Measurements from ENCODE around the genes NCF4 and CYTH4.

DNA sequence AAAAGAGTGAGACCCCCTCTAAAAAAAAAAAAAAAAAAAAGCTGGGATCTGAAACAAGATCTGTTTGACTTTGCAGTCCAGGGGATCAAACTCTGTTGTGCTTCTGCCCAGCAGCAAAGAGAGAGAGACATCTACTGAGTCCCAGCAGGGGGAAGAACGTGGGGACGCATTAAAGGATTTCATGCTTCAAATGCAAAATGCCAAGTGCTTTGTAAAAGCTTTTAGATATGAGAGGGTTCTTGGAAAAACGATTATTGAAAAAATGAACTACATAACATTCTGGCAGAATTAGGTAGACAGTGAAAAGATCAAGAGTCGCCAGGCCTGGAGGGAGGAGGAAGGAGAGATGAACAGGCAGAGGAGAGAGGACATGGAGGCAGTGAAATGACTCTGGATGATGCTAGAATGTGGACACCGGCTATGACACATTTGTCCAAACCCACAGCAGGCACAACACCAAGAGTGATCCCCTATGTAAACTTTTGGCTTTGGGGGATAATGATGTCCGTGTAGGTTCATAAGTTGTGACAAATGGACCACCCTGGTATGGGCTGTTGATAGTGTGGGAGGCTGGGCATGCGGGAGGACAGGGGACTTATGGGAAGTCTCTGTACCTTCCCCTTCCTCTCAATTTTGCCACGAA, 9.4 kb downstream of the TXN2 start:
- RRBS = no CpG with 5 or more reads among the region's 8 CpGs

DNA sequence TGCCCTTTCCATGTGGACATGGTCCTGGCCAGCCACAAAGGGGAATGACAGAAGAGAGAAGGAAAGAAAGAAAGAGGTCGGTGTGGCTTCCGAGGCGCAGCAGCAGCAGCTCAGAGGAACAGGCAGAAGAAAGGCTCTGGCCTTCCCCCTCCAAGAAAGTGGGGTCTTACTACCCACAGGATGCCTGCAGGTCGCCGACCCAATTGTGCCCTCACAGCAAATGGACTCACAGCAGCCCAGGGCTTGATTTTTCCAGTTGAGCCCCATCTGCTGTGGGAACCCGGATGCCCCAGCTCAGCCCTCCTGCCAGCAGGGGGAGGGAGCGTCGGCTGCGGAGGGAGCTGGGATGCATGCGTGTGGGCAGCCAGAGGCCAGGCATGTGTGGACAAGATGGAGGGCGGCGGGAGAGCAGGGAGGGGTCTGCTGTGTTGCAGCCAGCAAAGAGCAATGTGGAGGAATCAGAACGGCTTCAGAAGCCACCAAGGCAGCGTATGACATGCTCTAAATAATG, 41.0 kb upstream of the EIF3D start:
- RRBS = no CpG with 5 or more reads among the region's 14 CpGs

GRCh38 chr22:36860755-36861557, at the start of gene NCF4:
TSS of gene NCF4 (plus strand) at chr22:36861006.
- RRBS = no CpG with 5 or more reads among the region's 16 CpGs

- RRBS = no CpG with 5 or more reads among the region's 7 CpGs
Measured at GRCh38 chr22:36871800-36872188, 11.0 kb downstream of the NCF4 start.

- RRBS = no CpG with 5 or more reads among the region's 11 CpGs
Measured at GRCh38 chr22:37012009-37012784, 4.5 kb upstream of the TEX33 start.

GRCh38 chr22:37029076-37029935, 9.8 kb downstream of the MPST start:
- RRBS = 64% methylated on average over 3 of the region's 25 CpGs

- RRBS = no CpG with 5 or more reads among the region's 12 CpGs
Measured at GRCh38 chr22:37050374-37051096, 1.0 kb upstream of the KCTD17 start.

- RRBS = no CpG with 5 or more reads among the region's 6 CpGs
Measured at GRCh38 chr22:37162336-37162841, 12.7 kb upstream of the IL2RB start.

- RRBS = no CpG with 5 or more reads among the region's 6 CpGs
Measured at GRCh38 chr22:37170182-37170545, 17.9 kb downstream of the C1QTNF6 start.

GRCh38 chr22:37176282-37177092, 11.6 kb downstream of the C1QTNF6 start:
- RRBS = 13% methylated on average over 4 of the region's 29 CpGs

DNA sequence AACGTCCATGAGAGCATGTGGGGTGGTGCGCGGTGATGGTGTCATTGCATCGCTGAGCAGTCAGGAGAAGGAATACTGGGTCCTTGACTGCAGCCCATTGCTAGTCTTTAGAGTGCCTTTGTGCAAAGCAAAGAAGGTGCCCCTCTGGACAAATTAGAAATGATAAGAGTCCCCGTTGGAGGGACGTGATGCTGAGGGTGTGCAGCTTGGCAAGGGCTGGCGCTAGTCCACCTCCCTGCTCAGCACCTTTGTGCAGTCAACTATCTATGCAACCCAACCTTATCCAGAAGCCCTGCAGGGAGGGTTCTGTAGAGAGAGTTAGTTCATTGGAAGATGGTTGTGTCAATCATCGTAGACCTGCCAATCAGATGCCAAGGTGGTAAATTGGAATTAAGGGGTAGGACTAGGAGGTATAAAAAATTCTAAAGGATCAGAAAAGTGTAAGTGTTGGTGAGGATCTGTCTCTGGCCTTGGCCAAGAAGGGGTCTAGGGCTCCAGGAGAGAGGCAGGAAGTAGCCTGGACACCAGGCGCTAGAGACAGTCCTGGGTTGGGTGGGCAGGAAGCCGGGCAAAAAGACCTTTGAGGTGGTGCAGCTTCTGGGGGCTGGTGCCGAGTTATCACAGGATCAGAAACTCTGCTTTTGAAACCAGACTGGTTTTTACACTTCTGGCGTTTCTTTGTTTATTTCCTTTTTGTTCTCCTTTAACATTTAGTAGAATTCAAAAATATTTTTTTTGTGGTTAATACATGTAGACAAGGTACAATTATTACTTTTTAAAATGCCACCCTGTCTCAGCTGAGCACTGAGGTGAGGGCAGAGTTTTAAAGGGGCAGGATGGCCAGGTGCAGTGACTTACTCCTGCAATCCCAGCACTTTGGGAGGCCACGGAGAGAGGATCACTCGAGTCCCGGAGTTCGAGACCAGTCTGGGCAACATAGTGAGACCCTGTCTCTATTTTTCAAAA, 1.7 kb downstream of the C1QTNF6 start:
- RRBS = no CpG with 5 or more reads among the region's 16 CpGs

- RRBS = no CpG with 5 or more reads among the region's 12 CpGs
Measured at GRCh38 chr22:37197506-37198276, 9.6 kb upstream of the C1QTNF6 start.

GRCh38 chr22:37241233-37241979, 2.7 kb downstream of the RAC2 start:
- RRBS = 70% methylated on average over 5 of the region's 18 CpGs

DNA sequence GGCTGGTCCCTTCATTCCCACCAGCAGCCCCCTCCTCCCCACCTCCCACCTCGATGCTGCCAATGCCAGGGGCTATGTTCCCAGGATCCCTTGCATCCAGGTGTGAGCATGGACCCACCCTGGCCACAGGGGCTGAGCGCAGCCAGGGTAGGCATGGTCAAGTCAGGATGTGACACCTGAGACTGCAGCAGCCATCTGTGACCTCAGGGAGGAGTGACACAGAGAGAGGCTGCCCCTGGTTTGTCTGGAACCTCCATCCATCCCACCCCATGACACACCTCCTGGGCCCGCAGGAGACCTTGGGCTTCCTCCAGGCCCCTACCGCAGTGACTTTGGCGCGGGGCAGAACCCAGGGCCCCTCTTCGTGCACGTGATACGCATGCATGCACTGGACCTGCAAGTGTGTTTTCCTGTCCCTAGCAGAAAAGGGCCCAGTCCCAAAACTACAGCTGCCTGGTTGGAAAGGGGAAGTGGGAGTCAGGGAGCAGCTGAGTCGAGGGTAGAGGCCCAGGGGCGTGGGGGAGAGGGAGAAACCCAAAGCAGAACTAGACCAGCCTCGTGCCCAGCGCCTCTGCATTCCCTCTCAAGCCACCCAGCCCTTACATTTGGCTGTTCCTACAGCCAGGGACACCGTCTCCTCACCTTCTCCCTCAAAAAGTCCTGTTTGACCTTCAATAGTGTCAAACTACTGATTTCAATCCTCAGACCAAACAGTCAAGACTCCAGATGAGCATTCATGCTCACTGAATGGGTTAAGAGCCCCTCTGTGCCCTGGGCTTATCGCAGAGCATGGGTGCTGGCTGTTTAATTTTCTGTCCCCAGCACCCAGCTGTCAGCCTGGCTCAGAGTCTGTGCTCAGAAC, 7.8 kb upstream of the CYTH4 start:
- RRBS = no CpG with 5 or more reads among the region's 15 CpGs

DNA sequence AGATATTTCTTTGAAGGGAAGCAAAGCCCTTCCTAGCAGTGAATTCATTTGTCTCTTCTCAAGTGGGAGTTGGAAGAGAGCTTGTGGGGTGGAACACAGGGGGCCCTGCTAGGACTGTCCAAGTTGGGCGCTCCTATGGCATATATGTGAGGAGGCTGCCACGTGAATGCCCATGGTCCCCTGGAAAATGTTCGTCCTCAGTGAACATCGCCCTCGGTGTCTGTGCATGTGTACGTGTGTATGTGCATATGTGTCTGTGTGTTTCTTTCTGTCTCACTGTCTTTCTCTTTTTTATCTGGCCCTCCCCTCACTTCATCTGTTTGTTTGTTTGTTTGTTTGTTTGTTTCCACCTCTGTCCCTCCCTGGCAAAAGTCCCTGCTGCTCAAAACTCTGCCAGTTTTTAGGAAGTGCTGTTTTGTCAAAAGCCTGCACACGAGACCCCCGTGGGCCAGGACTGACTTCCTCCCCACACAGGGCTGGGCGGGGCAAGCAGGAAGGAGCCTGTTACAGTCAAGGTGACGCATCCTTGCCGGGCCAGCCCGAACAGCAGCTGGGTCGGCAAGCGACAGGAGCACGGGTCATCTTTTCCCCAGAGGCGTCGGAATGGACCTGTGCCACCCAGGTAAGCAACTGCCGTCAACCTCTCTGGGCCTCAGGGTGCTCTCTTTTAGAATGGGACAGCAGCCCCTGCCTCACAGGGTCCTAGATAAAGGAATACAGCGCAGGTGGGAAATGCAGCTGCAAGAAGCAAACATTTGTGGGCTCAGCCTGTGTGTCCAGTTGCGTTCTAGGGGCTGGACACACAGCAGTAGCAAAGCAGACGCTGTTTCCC, at the start of gene CYTH4:
Gene CYTH4 (plus strand): TSS at position 542 of the 832 bp plus-strand sequence.
- RRBS = no CpG with 5 or more reads among the region's 21 CpGs

- RRBS = no CpG with 5 or more reads among the region's 11 CpGs
Measured at GRCh38 chr22:37284082-37284788, 1.9 kb downstream of the CYTH4 start.

DNA sequence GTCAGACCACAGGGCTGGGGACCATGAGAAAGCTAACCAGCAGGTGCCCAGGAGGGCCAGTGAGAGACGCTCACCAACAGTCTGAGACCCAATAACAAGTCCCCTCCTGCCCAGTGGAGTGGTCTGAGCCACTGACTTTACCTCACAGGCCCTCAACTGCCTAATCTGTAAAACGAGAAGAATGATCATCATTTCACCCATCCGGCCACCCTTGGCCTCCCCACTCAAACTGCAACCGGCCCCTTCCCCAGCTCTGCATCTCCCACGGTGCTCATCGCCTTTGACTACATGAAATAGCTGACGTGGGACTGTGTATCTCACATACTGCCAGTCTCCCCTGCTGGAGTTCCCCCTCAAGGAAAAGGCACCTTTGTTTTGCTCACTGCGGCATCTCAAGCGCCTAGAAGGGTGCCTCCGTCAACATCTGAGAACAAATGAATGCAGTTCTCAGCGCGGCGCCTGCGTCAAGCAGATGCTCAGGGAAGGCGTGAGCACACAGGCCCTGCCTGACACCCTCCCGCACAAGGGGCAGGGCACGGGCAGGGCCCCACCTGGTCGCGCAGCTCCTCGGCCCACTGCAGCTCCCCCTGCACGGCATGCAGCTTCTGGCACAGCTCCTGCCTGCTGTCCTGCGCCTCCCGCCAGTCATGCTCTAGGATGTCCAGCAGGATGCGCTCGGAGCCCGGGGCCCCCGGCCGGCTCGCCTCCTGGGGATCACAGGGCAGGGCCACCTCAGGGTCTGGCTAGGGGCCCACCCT, 11.1 kb downstream of the CARD10 start:
- RRBS = no CpG with 5 or more reads among the region's 29 CpGs

GRCh38 chr22:37557405-37558139, 2.7 kb upstream of the CDC42EP1 start:
- RRBS = no CpG with 5 or more reads among the region's 9 CpGs

- RRBS = no CpG with 5 or more reads among the region's 10 CpGs
Measured at GRCh38 chr22:37563051-37563746, 2.9 kb downstream of the CDC42EP1 start.

- RRBS = 17% methylated on average over 2 of the region's 14 CpGs
Measured at GRCh38 chr22:37601592-37602430, 6.8 kb upstream of the GGA1 start.

Data from AG10803 (cell line).